Mesenchymal stem cell of the bone marrow (primary cell): ENCODE measurements around a stretch of chr15.

DNA sequence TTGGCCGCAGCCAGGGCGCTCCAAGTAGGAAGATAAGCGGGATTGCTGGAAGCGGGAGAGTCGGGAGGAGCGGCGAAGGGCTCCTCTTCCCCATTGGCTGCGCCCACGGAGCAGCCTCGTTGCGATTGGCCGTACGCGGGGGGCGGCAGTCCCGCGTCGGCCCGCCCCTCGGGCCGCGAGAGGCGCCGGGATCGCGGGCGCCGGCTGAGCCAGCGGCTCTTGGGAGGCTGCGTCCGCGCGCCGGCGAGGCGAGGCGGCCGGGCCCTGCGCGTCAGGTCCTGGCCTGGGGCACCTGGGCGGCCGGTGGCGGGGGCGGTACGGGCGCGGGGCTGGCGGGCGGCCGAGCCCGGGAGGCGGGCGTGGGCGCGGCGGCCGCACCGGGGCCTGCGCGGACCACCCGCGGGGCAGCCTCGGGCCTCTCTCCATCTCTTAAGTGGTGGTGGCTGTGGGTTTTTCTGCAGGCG, 35.9 kb downstream of the GOLGA6L25 start:
- CAGE, long polyA plus RNA = no peak

GRCh38 chr15:28937931-28938551, 52.3 kb downstream of the APBA2 start:
- CAGE, long polyA plus RNA = no peak

GRCh38 chr15:29656725-29657319, 86.0 kb upstream of the ENTREP2 start:
- CAGE, long polyA plus RNA = no peak

GRCh38 chr15:29667997-29668383, 97.2 kb upstream of the ENTREP2 start:
- CAGE, long polyA plus RNA = no peak

DNA sequence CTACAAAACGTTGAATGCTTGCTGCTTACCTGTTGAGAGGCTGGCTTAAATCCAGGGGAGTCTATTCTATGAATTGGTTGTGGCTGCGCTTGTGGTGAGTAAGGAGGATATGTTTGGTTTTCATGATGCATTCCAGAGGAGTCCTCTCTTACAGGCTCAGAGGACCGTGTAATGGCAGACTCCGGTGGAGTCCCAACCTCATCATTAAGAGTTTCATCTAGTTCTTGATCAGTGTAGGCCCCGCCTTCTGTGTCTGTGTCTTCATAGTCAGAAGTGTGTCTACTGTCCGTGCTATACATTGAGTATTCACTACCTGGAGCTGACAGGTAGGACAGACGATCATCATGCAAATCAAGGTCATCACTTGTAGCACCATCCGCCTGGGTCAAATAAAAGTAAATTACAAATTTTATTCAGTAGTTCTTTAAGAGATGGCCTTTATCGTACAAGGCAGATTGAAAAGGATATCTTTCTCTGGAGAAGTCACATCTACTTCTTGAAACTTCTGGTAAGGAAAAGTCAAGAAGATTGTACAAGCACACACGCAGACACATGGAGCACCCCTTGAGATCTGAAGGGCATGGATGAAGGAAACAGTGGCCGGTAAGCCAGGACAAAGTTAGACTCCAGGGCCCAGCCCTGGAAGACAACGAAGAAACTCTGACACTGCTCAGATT, 101.8 kb downstream of the TJP1 start:
- CAGE, long polyA plus RNA = no peak

DNA sequence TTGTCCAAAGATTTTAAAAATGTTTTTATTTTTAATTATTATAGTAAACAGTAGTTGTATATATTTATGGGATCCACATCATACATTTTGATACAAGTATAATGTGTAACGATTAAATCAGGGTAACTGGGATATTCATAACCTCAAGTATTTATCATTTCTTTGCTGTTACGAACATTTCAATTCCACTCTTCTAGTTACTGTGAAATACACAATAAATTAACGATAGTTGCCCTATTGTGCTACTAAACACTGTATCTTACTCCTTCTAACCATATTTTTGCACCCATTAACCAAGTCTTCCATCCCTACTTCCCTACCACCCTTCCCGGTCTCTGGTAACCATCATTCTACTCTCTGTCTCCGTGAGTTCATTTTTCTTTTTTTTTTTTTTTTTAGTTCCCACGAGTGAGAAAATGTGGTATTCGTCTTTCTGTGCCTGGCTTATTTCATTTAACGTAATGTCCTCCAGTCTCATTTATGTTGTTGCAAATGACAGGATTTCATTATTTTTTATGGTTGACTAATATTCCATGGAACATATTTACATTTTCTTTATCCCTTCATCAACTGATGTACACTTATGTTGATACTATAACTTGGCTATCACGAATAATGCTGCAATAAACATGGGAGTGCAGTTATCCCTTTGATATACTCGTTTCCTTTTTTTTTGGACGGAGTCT, 31.8 kb downstream of the TJP1 start:
- CAGE, long polyA plus RNA = no peak

DNA sequence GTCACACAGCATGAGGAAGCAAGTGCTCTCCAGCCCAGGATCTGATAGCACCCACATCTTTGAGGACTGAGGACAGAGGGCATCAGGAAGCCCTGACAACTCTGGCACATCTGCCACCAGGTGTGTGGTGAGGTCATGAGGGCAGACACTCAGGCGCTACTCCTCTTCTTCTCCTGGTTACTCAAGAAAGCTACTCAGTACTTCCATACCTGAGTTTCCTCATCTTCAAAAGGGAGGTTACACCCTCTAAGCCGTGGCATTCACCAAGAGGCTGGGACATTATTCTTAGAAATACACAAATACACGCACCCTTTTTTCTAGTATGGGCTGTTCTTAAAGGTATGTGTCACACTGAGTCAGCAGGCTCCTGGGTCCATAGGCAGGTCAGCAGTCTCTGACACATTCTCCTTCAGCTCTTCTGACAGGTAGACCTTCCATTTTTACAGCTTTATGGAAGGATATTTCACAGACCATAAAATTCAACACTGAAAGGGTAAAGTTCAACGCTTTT, 103.1 kb upstream of the TJP1 start:
- CAGE, long polyA plus RNA = no peak

- CAGE, long polyA plus RNA = no peak
These were observed 75.4 kb upstream of the FAN1 start for GRCh38 chr15:30828262-30828719.

GRCh38 chr15:30961797-30962867, 29.3 kb downstream of the MTMR10 start:
- CAGE, long polyA plus RNA = no peak

DNA sequence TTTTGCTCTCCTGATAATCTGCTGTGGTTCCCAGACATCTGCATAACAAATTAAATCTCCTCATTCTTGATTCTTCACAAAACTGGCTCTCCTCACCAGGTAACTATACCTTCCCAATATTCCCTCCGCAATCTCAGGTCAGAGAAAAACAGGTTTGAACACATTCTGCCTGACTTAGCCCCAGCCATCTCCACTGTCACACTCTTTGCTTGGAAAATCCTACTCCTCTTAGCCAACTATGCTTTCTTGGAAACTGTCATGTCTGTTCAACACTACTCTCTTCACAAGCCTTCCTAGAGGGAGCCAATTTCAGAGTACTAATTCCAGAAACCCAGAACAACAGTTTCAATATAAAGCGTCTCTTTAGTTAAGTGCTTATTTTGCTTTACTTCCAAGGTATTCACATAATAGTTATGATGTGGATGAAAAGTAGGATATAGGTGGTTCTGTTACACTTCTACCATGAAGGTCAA, 21.7 kb downstream of the MTMR10 start:
- CAGE, long polyA plus RNA = no peak

GRCh38 chr15:30984904-30985651, 6.3 kb downstream of the MTMR10 start:
- CAGE, long polyA plus RNA = no peak

DNA sequence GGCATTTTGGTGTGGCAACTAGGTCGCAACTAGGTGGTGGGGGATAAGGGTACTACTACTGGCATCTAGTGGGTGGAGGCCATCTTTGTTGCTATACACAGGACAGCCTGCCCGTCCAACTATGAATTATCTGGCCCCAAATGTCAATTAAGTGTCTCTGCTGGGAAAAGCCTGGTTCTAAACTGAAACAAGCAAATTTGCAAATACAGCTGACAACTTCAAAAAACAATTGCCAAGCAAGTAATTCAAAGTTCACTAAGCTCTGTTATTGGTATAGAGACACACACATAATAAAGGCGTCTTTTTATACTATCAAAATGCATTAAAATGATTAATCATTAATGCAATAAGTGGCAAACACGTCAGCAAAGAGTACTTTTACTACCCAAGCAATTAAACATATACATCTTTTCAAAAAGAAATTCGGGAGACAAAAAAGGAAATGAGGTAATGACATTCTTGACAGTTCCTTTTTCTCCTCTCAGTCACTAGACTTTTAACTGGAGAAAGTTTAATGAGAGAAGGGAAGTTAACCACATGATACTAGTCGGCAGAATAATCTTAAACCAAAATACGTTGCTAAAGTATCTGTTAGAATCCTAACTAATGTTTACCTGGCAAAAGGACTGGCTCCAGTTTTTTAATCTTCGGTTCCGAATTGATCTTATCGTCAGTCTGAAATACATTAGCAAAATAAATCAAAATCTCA, 1.1 kb downstream of the MTMR10 start:
- CAGE, long polyA plus RNA = no peak

DNA sequence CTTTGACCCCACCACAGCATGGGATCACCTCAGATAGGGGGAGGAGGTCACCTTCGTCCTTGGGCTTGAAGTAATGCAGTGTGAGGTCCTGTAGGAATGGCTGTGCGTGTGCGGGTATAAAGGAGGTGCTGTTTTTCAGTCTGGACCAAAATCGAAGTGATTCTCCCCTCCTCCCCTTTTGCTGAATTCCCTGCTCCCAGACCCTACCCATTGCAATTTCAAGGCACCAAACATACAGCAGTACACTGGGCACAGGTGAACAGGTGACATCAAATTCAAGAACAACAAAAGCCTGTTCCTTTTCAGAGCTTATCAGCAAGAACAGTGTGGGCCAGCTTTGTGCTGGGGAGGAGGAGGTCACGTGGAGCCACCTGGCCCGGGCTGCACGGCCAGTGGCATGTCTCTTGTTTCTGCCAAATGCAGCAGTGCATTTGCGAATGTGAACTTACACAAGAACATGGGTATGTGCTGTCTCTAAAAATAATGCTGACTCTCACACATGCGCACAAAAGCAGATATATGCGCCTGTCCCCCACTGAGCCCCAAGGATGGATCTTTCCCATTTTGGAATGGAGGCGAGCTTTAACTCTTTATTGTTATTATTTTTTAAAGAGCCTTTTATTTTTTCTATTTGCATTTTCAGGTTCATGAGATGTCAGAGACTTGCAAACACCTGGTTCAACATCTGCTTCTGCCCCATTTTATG, 57.7 kb upstream of the TRPM1 start:
- CAGE, long polyA plus RNA = no peak

- CAGE, long polyA plus RNA = no peak
These were observed 20.0 kb upstream of the KLF13 start for GRCh38 chr15:31306427-31307144.

GRCh38 chr15:31326548-31326604, 259 bp upstream of the KLF13 start:
- CAGE, long polyA plus RNA = no peak

- CAGE, long polyA plus RNA = no peak
These were observed 809 bp downstream of the KLF13 start for GRCh38 chr15:31327546-31327742.

GRCh38 chr15:31329125-31329541, 2.5 kb downstream of the KLF13 start:
- CAGE, long polyA plus RNA = no peak

GRCh38 chr15:31368674-31368894, 41.9 kb downstream of the KLF13 start:
- CAGE, long polyA plus RNA = no peak

GRCh38 chr15:31392667-31393171, 66.1 kb downstream of the KLF13 start:
- CAGE, long polyA plus RNA = no peak

- CAGE, long polyA plus RNA = no peak
These were observed 138.8 kb downstream of the KLF13 start for GRCh38 chr15:31465133-31466227.